ENCODE data around the genes PTPN9, SNX33 and ODF3L1.

- PRO-cap, 2 experiments: no peak in any of the 2 experiments
These were observed 34.2 kb downstream of the PTPN9 start for GRCh38 chr15:75544913-75545357.

DNA sequence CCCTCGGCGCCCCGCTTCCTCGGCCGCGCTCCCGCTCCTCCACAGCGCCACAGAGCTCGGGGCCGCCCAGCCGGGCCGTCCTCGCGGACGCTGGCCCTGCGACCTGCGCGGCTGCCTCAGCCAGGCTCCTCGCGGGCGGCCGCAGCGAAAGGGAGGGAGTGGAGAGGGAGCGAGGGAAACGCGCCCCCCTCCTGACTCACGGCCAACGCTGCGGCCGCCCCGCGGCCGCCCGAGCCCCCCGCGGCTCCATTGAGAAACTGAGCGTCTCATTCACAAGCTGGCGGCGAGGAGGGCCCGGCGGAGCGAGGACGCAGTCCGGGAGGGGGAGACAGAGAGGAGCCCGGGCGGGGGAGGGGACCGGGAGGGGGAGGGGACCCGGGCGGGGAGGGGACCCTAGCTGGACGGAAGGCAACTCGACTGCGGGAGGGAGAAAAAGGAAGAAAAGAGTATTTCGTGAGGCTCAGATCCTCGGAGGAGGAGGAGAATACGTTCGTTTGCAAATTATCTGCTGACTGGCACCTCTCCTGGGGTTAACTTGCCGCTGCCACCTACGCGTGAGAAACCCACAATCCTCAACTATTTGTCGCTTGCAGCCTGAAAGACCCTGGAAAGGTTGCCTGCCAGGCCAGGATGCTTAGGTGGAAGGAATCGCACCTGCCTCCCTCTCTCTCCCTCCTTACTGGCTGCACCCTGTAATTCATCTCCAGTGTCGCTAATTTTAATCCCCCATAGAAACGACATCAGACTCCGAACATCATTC lies at the start of gene PTPN9:
TSS of gene PTPN9 (minus strand) at position 153 of the 760 bp plus-strand sequence.
- PRO-cap, 2 experiments: peak in 2 of 2 experiments; most common plus-strand start position 42 of the sequence (in 1); most common minus-strand start position 259 of the sequence (in 1)

- PRO-cap, 2 experiments: no peak in any of the 2 experiments
These were observed at the start of gene SNX33 for GRCh38 chr15:75647621-75648144. SNX33 (plus strand) TSS chr15:75647912.

DNA sequence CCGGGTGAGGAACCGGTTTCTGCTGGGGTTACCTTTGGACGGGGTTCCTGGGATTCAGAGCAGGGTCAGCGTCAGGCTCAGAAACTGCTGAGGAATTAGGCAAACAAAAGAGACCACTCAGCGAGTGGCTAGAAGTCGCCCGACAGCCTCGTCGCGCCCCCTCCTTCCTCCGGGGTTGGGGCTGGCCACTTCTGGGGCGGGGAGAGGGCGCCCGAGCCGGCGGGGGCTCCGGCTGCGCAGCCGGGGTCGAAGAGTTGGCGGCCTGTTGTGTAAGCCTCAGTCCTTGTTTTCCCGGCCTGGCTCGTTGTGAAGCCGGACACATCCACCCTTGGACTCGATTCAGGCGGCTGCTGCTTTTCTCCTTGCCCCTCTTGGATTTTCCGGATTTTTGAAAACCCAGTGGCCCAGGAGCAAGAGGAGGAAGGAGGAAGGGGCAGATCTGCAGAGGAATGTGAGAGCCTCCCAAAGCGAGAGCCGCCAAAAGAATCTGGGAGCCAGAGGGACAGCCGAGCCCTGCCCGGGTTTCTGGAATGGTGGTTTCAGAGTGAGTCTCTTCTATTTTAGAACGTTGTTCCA lies 521 bp downstream of the SNX33 start:
- PRO-cap, 2 experiments: no peak in any of the 2 experiments

DNA sequence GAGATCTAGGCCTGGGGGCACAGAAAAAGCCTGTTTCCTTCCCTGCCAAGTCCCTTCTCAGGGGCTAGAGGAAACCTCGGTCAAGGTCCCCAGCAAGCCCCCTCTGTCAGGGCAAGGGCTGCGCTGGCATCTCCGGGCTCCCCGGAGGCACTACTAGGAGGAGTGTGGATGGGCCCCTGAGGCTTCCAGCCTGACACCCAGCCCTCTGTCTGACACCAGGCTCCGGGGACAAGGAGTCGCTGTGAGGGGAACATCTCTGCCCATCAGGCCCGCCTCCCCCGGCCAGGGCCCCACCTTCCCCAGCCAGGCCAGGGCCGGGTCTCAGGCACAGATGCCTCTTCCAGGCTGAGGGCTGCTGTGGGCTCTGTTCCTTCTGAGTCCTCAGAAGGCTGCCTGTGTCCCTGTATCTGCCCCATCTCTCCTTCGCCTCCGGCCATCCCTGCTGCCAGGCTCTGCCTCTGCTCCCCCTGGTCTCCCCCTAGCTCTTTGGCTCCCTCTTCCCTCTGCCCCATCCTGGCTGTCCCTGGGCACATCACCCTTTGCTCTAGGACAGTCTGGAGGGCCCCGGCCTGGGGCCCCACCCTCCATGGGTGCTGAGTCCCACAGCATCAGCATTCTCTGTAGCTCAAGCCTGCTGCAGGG lies 15.7 kb downstream of the CSPG4 start:
- PRO-cap, 2 experiments: no peak in any of the 2 experiments

DNA sequence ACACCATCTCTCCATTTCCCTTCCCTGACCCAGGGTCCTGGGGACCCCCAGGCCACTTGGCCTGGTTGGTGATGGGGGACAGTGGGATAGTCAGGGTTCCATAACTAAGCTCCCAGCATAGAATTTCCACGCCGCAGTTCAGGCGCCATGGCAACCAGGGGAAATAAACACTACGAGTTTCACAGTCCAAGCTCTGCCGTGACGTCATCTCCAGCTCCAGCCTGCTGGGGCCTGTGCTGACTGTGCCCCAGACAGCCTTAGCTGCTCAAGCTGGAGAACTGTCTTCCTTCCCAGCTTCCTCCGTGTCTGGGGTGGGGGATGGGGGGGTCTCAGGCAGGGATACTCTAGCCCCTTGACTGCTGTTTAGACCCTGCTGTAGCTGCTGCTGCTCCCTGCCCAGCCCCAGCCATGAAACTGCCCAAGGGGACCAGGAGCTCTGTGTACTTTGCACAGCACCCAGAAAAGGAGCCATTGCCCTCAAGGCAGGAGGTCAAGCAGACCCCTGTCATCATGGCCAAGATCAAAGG lies at the start of gene ODF3L1:
TSS of gene ODF3L1 (plus strand) at position 250 of the 527 bp plus-strand sequence.
- PRO-cap, 2 experiments: no peak in any of the 2 experiments

GRCh38 chr15:75737526-75737828 lies 13.6 kb downstream of the ODF3L1 start:
- PRO-cap, 2 experiments: no peak in any of the 2 experiments

DNA sequence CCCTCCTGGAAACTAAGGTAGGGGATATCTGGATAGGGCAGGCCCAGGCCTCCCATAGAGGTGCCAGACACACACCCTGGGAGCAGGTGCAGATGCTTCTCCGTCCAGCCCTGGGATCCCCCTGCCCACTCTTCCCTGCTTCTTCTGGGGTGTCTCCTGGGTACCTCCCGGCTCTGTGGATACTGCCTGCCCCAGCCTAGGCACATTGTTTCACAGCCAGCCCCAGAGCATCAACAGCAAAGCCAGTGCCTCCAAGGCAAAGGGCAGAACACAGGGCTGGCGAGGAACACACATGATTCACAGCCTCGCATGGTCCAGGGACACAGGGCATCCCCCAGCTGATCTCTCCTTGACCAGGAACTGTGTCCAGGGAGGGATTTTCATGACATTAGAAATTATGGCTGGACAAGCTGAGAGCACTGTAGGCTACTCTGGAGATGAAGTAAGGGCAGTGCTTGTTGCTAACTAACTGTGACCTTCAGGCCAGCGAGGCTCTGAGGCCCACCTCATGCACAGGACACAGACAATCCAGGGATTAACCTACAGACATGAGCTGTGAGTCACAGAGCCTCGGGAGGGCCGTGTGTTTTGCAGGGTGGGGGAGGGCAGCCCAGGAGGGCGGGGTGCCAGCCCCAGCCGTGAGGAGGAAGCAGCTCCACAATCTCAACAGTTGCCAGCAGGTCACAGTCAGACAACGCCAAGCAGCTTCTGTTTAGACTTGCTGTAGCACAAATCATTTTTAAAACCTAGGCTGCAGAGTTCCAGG lies 115.0 kb downstream of the ETFA start:
- PRO-cap, 2 experiments: no peak in any of the 2 experiments

DNA sequence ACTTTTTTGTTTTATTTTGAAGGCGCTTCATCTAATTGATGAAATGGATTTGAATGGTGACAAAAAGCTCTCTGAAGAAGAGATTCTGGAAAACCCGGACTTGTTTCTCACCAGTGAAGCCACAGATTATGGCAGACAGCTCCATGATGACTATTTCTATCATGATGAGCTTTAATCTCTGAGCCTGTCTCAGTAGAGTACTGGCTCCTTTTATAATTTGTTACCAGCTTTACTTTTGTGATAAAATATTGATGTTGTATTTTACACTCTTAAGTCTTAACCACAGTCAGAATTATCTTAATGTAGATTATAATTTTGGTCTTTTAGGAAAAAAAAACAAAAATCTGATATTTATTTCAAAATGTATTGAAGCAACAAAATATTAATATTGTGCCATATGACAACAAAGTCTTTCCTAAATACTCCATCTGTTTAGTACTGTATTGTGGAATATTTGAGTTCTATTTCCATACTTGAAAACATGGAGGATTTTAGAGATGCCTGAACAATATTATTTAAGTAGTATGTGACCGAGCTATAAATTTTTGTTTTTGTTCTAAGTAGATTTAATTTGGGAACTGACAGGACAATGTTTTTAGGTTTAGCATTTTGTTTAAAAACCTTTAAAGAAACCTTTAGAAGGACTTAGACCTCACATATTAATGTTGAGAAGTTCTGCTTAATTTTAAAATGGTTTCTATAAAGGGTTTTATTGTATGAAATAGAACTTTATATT lies 17.7 kb downstream of the RCN2 start:
- PRO-cap, 2 experiments: no peak in any of the 2 experiments

GRCh38 chr15:76972573-76973132 lies 22.3 kb upstream of the PSTPIP1 start:
- PRO-cap, 2 experiments: no peak in any of the 2 experiments

GRCh38 chr15:77002877-77003527 lies 8.1 kb downstream of the PSTPIP1 start:
- PRO-cap, 2 experiments: peak in 2 of 2 experiments; most common plus-strand start chr15:77003155 (in 1); most common minus-strand start chr15:77003130 (in 2)

DNA sequence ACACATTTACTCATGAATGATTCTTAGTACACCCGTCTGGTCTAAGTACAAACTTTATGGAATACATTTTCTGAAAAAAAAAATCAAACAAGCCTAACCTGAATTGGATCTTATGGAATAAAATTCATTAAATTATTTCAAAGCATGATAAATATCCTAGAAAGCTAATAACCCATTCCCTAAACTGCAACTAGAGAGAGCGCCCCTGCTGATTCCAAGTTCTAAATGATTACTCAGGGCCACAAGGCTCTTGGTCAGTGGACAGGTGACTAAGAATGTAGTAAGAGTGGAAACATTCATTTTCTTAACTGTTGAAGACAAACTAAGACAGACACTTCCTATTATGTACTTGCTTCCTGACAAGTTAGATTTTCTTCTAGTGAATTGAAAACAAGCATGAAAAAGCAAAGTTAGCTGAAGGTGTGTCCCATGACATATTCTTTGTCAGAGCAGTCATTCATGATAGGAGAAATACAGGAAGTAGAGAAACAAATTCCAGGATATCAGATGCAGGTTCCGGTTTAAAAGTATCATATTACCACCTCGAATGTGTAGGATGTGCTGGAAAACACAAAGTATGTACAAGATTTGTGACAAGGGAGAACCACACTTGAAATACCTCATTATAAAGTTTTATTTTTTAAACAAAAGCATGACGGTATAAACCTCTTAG lies 6.4 kb downstream of the TSPAN3 start:
- PRO-cap, 2 experiments: no peak in any of the 2 experiments

- PRO-cap, 2 experiments: peak in 1 of 2 experiments; most common plus-strand start chr15:77419448 (in 1)
These were observed 705 bp downstream of the PEAK1 start for GRCh38 chr15:77419060-77419738.

DNA sequence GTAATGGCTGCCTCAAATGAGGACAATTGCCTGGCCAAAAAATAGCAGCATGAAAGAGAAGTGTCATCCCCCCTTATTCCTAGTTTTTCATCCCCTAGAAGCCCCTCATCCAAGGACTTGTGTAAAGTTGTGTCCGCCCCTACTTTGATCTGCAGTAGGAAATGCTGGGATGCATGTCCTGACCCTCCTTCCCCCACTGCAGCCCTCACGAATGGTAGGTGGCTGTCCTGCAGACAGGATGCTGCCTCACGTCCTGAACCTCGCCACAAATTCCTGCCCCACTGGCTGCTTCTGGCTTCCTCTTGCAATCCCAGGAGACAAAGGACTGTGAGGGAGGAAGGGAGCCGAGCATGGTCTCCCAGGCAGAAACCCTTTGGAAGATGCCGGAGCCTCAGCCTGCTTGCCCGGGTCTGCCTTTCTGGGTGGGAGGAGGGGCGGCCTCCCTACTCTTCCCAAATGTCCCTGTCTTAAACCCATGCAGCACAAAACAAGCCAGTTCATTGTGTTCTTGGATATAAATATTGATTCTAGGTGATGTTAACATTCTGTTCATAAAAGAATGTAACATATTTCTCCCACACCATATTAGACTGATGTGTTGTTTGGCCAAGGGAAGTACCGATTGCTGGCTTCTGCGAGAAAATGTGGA lies 75.1 kb downstream of the HMG20A start:
- PRO-cap, 2 experiments: no peak in any of the 2 experiments

GRCh38 chr15:77528898-77529493 lies 103.7 kb downstream of the LINGO1 start:
- PRO-cap, 2 experiments: no peak in any of the 2 experiments

DNA sequence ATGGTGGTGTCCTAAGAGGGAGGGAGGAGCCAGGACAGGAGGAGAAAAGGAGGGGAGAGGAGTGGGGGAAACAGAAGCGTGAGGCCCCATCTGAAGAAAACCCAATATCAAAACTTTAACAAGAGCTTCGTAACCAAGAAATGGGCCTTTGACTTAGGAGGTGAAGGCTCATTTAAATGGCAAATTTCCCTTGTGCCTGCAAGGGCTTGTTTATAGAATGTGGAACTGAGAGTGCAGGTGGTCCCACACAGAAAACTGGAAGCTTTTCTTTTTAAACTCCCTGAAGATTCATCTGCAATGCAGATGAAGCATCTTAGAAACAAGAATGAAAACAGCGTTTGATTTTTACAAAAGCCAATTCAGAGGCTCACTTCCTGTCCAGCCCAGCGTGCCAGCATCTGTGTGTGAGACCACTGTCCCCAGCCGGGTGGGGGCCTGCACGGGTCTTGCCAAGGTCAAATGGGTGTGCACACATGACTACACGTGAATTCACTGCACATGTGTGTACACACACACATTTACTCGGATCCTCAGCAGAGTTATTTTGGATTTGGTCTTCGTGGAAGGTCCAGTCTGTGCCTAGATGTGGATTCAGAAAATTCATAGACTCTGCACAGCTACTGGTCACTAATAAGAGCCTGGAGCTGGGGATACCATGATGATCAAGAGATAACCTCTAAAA lies 94.7 kb downstream of the LINGO1 start:
- PRO-cap, 2 experiments: no peak in any of the 2 experiments

- PRO-cap, 2 experiments: no peak in any of the 2 experiments
These were observed 203.7 kb upstream of the LINGO1 start for GRCh38 chr15:77836435-77836882.

DNA sequence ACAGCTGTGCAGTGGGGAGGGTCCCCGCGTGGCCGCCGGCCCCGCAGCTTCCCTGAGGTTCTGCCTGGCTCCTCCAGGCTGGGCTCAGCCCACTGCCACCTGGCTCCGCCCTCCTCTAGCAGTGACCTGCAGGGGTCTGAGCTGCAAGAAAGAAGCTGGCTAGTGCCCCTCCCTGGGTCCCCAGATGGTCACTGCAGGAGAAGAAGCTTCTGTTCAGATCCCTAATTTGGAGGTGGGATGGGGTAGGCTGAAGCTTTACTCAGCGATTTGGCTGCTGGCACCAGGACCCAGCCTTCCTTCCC lies 90.3 kb downstream of the TBC1D2B start:
- PRO-cap, 2 experiments: no peak in any of the 2 experiments

DNA sequence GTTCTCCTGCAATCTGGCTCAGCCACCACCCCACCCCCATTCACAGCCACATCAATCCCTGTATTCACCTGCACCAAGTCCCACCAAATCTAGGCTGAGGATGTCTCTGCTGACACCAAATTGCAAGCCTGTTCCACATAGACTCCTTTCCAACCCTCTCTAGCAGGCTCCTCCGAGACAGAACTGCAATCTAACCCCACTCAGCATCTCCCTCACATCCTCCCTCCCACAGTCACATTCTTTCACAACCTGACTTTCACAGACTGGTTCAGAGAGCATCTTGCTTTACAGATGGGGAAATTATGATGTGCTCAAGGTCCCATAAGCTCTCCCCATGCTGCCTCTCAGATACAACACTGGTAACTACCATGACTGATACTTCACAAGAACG lies 27.9 kb downstream of the TBC1D2B start:
- PRO-cap, 2 experiments: peak in 2 of 2 experiments; most common plus-strand start position 180 of the sequence (in 1); most common minus-strand start position 161 of the sequence (in 2)

GRCh38 chr15:78212643-78213287 lies 21.6 kb downstream of the ACSBG1 start:
- PRO-cap, 2 experiments: no peak in any of the 2 experiments